Prostate gland (tissue), 2 donors: Measurements from ENCODE around the gene TM9SF2.

GRCh38 chr13:99500798-99501908 lies at the start of gene TM9SF2:
Gene TM9SF2, plus strand, starts transcription at chr13:99501472.
- PRO-cap: bidirectional peak, plus-strand start at chr13:99501441, minus-strand start at chr13:99501313
- RAMPAGE, long total RNA, 2 experiments: start-site peak on the plus strand in 2 of 2 experiments, at chr13:99501419-99501584 at its widest, 683 to 1,060 reads per replicate

- PRO-cap: no peak
- RAMPAGE, long total RNA, 2 experiments: no peak in any of the 2 experiments
These were observed 79.6 kb downstream of the CLYBL start for GRCh38 chr13:99686141-99686537.

GRCh38 chr13:99686538-99687629 lies 80.4 kb downstream of the CLYBL start:
- PRO-cap: no peak
- RAMPAGE, long total RNA, 2 experiments: no peak in any of the 2 experiments

- PRO-cap: no peak
- RAMPAGE, long total RNA, 2 experiments: no peak in any of the 2 experiments
These were observed 61.7 kb downstream of the ZIC5 start for GRCh38 chr13:99909849-99910344.

DNA sequence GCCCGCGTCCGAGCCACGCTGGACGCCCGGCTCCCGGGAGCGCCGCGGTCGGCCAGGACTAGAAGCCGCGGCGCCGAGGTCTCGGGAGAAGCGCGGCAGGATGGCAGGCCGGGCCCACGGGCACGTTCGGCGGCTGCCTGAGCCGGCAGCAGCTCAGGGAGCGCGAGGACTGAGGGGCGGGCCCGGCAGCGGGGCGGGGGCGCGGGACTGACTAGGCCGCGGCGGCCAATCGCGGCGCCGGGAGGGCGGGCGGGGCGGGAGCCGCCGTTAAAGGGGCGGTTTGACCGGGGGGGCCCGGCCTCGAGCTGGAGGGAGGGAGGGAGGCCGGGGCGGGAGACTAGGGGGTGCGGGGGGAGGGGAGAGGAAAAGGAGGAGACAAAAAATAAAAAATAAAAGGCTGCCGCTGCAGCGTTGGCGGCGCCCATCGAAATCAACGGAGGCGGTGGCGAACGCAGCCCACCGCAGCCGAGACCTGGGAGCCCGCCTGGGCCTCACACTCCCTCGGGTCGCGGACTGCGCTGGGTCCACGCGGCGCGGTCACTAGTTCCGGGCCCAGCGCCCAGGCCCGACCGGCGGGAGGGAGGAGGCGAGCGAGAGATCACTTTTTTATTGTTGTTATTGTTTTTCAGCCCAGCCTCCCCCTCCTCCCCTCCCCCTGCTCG lies 1.0 kb upstream of the ZIC2 start:
- PRO-cap: no peak
- RAMPAGE, long total RNA, 2 experiments: no peak in any of the 2 experiments

- PRO-cap: no peak
- RAMPAGE, long total RNA, 2 experiments: no peak in any of the 2 experiments
These were observed 5.2 kb downstream of the ZIC2 start for GRCh38 chr13:99986631-99987318.

DNA sequence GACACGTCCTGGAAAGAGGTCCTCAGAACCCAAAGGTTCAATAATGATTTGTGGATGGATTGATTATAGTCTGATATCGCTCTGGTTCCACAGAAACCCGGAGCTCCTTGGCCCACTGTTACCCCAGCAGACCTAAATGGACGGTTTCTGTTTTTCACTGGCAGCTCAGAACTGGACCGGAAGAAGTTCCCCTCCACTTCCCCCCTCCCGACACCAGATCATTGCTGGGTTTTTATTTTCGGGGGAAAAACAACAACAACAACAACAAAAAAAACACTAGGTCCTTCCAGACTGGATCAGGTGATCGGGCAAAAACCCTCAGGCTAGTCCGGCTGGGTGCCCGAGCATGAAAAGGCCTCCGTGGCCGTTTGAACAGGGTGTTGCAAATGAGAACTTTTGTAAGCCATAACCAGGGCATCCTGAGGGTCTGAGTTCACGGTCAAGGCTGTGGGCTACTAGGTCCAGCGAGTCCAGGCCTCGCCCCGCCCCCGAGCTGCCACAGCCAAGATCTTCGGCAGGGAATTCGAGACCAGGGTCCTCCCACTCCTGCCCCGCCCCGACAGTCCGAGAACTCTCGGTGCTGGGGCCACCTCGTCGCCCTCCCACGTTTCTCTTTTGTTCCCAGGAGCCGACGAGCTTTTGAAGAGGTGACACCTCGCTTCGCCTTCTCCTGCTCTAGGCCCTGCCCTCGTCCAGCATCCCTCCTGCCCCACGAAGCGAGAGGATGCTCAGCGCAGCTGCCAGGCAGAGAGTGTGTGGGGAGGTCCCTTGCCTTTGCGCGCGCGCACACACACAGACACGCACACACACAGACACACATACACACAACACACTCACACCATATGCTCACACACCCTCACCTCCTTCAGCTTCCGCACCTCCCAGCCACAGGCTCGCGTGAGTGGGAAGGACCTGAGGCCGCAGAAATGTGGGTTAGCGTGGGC lies 8.7 kb downstream of the ZIC2 start:
- PRO-cap: no peak
- RAMPAGE, long total RNA, 2 experiments: no peak in any of the 2 experiments

DNA sequence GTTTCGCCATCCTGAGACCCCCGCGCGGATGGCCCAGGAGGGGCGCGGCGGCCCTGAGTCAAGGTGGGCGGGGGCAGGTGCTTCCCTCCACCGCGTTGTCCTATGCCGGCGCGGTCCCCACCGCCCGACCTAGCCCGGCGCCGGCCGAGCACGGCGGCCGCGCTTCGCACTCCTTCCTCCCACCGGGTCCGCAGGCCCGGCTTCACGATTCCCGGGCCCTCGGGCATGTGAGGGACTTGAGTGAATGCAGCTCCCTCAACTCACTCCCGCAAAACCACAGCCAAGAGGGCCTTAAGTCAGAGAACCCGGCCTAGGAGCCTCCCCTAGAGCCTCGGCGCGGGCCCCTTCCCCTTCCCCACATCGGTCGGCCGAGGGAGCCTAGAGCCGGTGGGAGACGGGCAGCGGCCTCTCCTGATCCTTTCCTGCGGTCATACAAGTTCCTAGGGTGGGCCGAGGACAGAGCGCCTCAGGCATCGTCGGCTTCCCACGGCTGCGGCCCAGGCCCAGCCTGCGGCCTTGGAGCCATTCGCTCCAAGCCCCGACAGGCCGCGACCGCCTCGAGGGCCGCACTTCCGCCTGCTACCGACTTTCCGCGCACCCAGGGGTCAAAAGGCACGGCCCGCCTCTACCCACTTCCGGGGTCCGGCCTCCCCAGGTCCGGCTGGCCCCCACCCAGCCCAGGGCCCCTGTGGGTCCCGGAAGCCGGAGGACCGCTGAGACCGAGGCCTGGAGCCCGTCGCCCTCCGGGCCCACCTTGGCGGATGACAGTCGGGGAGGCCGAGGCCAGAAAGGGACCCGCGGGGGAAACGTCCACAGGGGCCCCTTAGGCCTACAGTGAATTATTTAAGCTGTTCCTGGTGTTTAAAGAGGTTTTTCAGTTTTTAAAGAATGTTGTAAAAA lies 16.0 kb downstream of the ZIC2 start:
- PRO-cap: no peak
- RAMPAGE, long total RNA, 2 experiments: no peak in any of the 2 experiments

DNA sequence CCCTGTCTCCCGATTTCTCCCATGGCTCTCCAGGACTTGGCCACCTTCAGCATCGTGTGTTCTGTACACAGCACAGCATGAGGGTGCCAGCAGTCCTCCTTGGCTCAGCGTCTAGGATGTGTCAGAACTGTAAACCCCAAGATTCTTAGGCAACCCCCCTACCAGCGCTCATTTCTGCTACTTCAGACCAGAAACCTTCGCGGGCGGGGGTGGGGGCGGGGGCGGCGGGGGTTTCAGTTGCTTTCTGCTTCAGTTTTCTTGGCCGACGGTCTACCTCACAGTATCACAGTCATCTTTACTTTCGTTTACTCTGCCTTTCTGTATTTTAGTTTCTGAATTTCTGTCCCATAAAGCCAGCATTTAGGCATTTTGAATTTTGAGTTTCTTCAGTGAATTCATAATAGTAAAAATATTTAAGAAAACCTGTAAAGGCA lies 82.4 kb downstream of the GGACT start:
- PRO-cap: no peak
- RAMPAGE, long total RNA, 2 experiments: start-site peak on the plus strand in 1 of 2 experiments, centred at position 338 of the sequence, 8 reads per replicate

GRCh38 chr13:101026285-101026559 lies 351.6 kb upstream of the TMTC4 start:
- PRO-cap: no peak
- RAMPAGE, long total RNA, 2 experiments: no peak in any of the 2 experiments

DNA sequence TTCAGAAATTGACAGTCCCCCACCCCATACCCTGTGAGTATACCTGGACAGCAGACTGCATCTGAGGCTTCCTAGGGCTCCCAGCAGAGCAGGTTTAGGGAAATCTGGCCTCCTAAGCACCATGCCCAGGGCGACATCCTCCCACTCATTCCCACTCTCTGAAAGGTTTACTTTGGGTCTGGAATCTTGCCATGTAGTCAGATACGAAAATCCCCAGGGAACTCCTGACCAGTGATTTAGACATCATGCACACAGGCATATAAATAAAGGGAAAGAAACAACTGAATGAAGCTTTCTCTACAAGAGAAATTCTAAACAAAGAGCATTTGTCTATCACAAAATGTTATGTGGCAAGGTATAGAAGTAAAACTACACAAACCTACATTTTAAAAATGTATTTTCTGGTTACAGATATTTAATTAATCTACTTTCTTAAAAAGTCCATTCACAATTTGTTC lies 795 bp upstream of the NALCN start:
- PRO-cap: no peak
- RAMPAGE, long total RNA, 2 experiments: no peak in any of the 2 experiments

- PRO-cap: no peak
- RAMPAGE, long total RNA, 2 experiments: no peak in any of the 2 experiments
These were observed 3.5 kb downstream of the ITGBL1 start for GRCh38 chr13:101455882-101456380.

- PRO-cap: no peak
- RAMPAGE, long total RNA, 2 experiments: no peak in any of the 2 experiments
These were observed 195.4 kb upstream of the FGF14 start for GRCh38 chr13:102112197-102112526.

- PRO-cap: bidirectional peak, plus-strand start at chr13:102394634, minus-strand start at chr13:102394504
- RAMPAGE, long total RNA, 2 experiments: start-site peak on the plus strand in 1 of 2 experiments, at chr13:102394624-102394660 at its widest, 14 reads per replicate; start-site peak on the minus strand in 1 of 2 experiments, at chr13:102394481-102394504 at its widest, 11 reads per replicate
These were observed 202.6 kb upstream of the TPP2 start for GRCh38 chr13:102393963-102394718.

GRCh38 chr13:102401953-102402780 lies 194.6 kb upstream of the TPP2 start:
- PRO-cap: no peak
- RAMPAGE, long total RNA, 2 experiments: no peak in any of the 2 experiments

DNA sequence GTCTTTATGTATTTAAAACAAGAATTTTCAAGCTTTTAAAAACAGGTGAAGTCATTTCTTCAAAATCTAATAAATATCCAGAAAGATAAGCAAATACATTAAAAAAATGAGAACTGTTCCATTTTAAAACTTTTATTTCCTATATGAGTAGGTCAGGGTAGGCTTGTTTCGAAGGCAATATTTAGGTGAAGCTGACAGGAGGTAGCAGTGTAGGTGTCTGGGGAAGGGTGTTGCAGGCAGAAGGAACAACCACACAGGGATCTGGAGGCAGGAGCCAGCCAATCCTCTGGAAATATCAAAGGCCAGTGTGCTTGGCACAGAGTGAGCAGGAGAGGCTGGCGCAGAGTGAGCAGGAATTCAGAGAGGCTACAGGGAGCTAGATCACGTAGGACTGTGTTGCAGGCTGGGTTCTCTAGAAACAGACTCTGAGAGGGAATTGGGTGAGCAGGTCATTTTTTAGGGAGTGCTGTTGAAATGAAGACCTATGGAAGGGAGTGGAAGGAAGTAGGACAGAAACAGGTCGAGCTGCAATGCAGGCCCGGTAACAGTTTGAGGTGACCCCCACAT lies 51.5 kb downstream of the ERCC5 start:
- PRO-cap: no peak
- RAMPAGE, long total RNA, 2 experiments: no peak in any of the 2 experiments

DNA sequence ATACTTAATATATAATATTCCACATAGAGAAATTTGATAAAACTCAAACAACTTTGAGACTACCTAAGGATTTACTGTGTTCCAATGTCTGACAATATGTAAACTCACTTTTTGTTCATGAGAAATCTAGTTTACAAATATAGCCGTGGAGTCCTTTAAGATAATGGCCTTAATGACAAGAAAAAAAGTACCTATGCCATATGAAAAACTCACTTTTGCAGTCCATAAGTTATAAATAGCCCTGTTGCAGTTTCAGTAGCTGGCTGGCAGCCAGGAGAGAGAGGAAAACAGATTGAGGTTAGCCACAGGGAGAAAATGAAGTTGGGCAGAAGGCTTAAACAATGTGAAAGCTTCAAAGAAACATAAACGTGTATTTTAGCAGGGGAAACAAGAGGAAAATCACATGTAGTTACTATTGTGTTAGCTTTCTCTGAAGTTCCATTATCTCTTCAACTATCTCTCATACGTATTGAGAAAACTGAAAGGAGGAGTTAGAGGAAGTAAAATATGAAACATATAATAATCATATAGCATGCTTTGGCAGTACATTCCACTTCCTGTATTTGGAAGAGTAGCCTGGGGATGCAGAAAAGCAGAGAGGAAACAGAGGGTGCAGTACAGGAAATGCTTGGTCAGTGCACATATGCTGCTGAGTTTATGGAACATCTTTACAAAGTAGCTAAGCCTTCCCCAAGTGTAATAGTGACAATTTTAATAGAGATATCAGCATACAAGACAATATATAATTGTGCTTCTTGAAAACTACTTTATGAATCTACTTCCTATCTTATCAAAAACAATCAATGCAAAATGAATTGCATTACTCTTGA lies 481.5 kb upstream of the DAOA start:
- PRO-cap: no peak
- RAMPAGE, long total RNA, 2 experiments: no peak in any of the 2 experiments

- PRO-cap: no peak
- RAMPAGE, long total RNA, 2 experiments: no peak in any of the 2 experiments
These were observed 453.6 kb downstream of the DAOA start for GRCh38 chr13:105919529-105919817.

DNA sequence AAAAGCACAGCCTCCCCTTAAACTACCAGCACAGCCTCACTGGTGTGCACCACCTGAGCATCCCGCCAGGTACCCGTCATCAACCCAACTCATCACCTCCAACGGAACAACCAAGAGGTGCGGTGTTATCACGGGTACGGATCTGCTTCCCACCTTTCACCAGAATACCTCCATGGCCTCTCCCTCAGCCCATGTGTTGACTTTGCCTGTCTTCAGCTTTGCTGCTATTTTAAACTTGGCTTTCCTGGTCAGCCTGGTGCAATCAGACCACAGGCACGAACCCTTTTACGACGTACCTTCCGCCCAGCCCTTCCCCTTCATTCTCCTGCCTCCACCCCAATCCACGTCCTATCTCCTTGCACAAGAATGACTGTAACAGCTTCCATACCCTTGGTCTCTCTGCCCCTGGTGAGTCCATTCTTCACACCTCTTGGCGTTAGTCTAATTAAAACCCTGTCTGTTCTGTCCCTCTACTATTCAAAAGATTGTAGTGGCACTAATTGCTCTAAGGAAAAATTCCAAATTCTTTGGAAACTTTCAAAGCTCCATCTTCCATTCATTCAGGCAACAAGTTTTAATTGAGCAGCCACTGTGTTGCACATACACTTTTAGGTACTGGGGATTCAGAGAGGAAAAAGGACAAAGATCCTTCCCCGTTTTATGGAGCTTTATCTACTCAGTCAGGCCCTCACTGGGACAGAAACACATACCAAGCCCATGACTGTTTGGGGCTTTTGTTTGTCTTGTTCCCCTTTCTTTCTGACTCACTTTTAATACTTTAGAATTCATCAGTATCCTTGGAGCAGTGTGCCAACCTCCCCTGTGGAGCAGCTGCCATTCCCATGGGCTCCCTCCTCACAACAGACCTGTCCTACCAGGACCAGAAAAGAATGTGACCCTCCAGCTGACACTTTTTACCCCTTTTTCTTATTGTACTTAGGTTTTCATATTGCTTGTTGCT lies 431.5 kb downstream of the EFNB2 start:
- PRO-cap: no peak
- RAMPAGE, long total RNA, 2 experiments: no peak in any of the 2 experiments

DNA sequence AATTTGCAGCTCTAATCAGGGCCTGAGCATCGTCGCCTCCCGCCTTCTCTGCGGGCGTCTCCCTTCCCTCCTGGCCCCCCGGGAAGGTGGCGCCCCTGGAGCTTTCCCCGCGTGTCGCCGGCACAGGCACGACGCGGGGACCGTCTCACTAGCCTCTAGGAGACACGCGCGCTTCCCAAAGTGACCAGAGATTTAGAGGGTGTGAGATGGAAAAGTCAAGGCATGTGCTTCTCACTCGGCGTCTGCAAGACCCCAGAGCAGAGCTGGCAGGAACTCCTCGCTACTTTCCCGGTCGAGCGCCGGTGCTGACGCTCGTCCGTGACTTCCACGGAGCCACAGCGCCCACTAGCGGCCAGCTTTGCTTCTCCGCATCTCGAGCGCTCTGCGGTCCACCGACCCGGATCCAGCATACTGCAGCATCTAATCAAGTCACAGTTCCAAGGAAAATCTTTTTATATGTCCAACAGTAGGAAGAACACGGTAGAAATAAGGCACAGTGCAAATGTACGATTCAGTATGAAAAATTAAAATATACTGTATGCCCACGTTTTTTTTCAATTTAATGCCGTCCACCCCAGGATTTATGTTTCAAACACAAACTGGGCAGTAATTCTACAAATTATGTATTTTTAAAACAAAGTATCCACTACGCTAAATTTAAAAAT lies 947 bp upstream of the EFNB2 start:
- PRO-cap: no peak
- RAMPAGE, long total RNA, 2 experiments: no peak in any of the 2 experiments